ENCODE measurements around a stretch of chr16.

DNA sequence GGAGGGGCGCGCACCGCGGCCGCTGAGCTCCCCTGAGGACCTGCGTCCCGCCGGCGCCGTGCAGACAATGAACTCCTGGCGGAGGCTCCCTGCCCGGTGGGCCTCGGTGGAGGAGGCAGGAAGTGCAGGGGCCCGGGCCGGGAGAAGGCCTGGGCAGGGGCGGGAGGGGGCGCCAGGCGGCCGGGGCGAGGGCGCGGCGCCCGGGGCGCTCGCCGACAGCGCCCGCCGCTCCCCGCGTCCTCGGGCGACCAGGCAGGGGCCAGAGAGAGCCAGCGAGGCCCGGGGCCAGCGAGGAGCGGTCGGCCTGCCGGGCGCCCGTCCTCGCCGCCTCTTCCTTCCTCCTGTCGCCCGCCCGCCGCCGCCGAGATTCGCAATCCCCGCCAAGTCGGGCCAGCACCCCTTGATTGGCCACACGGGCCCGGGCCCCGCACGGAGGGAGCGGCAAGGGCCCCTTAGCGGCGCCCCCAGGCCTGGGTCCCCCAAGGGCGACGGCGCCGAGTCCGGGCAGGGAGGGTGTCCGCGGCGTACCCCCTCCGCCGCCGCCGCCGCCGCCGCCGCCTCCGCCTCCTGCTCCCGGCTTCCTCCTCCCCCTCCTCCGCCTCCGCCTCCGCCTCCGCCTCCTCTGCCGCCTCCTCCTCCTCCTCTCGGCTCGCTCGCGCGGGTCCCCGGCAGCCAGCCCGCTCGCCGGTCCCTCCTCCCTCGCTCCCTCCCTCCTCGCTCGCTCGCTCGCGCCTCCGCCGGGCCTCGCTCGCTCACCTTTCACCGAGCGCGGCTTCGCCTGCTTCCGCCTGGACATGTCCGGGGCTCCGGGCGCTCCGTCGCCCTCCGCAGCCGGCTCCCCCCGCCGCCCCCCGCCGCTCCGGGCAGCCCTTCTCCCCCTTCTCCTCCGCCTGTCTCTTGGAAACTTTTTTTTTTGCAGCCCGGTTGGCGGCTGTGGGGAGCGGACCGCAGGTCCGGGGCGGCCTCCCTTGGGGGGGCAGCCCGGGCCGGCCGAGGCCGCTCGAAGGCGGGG lies 627 bp downstream of the ZNF423 start:
- PRO-cap: bidirectional peak, plus-strand start at position 118 of the sequence, minus-strand start at position 69 of the sequence; bidirectional peak, plus-strand start at position 482 of the sequence, minus-strand start at position 553 of the sequence
- RAMPAGE, long total RNA, 4 experiments: start-site peak on the minus strand in 1 of 4 experiments, centred at position 883 of the sequence, 8 reads per replicate

DNA sequence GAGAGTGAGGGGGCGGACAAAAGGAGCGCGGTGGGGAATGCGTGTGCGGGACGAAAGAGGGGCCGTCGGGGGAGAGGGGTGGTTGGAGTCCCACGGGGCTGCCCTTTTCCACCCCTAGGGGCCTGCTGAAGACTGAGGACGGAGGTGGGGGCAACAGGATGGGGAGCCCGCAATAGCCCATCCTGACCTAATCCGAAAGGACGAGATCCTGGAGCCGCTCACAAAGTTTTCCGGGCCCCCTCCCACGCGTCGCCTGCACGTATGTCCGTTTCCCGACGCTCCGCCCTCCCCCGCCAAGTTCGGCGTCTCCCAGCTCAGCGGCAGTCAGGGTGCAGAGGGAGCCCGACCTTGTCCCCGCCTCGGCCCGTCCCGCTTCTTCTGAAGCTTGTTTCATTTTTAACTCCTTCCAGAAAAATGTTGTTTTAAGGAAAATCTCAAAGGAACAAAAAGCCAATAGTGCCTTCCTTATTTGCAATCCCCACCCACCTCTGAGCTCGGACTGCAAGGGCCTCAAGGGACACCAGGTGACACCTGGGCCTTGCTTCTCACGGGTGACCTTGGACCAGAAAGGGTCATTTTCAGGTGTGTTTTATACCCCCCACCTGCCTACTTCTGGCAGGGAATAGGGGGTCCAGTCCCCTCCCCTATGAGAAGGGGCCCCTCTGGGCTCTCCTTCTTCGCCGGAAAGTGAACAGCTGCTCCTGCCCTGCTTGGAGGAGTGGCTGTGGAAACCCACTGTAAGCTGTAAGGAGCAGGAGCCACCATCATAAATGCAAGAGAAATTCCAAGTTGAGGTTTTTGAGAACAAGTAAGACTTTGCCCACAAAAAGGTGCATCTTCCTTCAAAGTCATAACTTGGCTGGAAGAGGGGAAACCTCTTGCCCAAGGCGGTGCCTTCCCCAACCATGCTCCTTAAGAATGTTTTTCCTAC lies 3.4 kb upstream of the ZNF423 start:
- PRO-cap: bidirectional peak, plus-strand start at position 323 of the sequence, minus-strand start at position 232 of the sequence
- RAMPAGE, long total RNA, 4 experiments: no peak in any of the 4 experiments

- PRO-cap: no peak
- RAMPAGE, long total RNA, 4 experiments: no peak in any of the 4 experiments
These were observed 12.8 kb downstream of the HEATR3 start for GRCh38 chr16:50078549-50079026.

DNA sequence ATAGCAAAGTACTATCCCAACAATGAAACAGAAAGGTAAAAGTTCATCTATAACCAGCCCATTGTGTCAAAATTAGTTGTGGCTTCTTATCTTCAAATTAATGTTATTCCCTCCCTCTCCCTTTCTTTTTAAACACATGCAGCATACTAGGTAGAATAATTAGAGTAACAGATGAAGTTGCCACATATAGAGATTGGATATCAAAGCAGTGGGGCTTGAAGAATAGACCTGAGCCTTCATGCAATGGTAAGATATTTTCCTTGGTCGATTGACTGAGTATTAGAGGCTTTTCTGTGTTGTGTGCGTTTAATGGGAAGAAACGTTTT lies 41.6 kb upstream of the ADCY7 start:
- PRO-cap: no peak
- RAMPAGE, long total RNA, 4 experiments: no peak in any of the 4 experiments

- PRO-cap: no peak
- RAMPAGE, long total RNA, 4 experiments: start-site peak on the minus strand in 2 of 4 experiments, at chr16:50333579-50333796 at its widest, 42 to 65 reads per replicate
These were observed 35.4 kb downstream of the BRD7 start for GRCh38 chr16:50333381-50333864.

DNA sequence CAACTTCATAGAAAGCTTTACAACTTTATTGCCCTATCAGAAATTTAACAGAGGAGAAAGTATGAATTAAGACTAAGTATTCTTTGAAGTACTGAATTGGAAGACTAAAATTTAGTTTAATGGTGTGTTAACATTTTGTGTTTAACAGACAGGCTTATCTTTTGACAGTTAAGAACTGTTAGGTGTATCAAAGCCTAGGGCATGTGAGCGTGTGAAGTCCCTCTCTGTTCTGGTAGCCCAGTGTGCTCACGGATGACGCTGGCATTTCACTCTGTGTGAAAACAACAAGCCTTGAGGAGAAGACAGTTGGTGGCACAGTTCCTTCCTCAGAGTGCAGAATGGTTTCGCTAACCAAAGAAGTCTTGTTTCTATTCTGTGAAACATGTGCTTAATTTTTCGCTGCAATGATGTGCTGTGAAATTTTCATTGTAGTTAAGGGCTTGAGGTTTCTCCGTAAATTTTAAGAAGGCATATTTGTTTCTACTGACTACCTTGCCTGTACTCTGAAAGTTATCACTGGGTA lies 33.6 kb downstream of the BRD7 start:
- PRO-cap: no peak
- RAMPAGE, long total RNA, 4 experiments: no peak in any of the 4 experiments

GRCh38 chr16:50367956-50368563 lies 728 bp downstream of the BRD7 start:
- PRO-cap: unidirectional peak, plus-strand start at chr16:50368023; unidirectional peak, plus-strand start at chr16:50368050
- RAMPAGE, long total RNA, 4 experiments: start-site peak on the minus strand in 2 of 4 experiments, at chr16:50368222-50368279 at its widest, 39 to 102 reads per replicate

GRCh38 chr16:50547246-50548064 lies 741 bp upstream of the NKD1 start:
- PRO-cap: no peak
- RAMPAGE, long total RNA, 4 experiments: no peak in any of the 4 experiments

DNA sequence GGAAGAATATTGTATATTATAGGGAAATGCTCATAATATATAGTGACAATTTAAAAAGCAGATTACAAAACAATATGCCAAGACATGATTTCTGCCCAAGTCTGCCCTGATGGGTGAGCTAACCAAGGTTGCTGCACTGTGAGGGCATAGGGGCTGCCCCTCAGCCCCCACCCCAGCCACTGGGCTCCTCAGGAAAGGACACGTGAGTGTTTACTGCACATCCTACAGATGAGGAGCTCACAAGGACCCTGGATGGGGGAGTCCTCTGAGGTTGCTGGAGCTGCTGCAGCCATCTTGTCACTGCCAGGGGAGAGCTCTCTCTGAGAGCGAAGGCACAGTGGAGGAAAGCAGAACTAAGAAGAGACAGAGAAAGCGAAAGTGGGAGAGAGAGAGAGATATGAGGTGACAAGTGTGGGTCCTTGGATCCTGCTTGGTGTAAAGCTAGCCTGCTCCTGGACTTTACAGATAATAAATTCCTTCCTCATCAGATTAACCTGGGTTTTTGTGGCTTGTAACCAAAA lies 14.5 kb downstream of the SNX20 start:
- PRO-cap: no peak
- RAMPAGE, long total RNA, 4 experiments: no peak in any of the 4 experiments

DNA sequence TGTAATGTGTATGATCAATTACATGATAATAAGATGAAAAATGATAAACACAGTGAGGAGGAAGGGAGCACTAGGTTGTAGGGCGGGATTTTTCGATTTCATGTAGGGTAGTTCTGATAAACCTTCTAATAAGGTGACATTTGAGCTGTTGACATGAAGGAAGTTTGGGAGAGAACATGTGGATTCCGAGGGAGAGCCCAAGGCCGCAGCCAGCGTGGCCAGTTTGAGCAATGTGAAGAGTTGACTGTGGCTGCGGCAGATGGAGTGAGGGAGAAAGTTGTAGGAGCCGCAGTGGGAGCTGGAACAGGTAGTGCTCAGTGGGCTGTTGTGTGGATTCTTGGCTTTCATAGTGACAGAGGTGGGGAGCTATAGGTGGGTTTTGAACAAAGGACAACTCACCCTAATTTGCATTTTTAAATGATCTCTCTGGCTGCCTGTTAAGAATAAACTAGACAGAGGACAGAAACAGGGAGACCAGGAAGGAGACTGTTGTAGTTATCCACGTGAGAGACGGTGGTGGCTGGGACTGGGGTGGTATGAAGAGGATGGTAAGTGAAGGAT lies 16.3 kb downstream of the CYLD start:
- PRO-cap: no peak
- RAMPAGE, long total RNA, 4 experiments: no peak in any of the 4 experiments

DNA sequence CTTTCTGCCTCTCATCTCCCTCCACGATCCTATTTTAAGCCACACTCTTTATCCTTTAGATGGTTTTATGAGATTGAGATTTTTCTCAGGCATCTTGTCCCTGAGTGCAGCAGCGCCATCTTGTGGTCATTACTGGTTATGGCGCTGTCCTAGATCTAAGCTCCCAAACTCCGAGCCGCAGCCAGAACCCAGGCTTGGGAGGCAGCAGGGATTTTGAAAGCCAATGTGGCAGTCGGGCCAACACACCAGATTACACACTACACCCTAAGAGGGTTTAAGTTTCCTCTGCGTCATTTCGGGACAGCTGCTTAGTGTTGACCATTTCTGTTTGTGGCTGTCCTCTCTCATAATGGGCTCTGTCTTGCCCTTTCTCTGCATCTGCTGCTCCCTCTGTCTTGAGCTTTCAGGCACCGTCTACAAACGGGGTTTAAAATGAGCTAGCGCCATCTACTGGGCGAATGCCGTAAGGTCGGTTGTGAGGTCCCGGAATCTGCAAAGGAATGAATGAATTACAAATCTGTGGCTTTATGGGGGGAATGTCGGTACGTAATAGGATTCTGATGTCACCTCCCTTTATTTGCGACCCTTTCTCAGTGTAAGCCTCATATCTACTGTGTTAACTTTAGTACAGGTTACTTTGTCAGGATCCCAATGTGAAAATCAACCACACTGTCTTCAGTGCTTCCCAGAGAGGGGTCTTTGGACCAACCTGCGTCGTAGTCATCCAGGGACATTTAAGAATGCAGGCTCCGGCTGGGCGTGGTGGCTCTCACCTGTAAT lies 64.6 kb downstream of the CYLD start:
- PRO-cap: no peak
- RAMPAGE, long total RNA, 4 experiments: no peak in any of the 4 experiments

DNA sequence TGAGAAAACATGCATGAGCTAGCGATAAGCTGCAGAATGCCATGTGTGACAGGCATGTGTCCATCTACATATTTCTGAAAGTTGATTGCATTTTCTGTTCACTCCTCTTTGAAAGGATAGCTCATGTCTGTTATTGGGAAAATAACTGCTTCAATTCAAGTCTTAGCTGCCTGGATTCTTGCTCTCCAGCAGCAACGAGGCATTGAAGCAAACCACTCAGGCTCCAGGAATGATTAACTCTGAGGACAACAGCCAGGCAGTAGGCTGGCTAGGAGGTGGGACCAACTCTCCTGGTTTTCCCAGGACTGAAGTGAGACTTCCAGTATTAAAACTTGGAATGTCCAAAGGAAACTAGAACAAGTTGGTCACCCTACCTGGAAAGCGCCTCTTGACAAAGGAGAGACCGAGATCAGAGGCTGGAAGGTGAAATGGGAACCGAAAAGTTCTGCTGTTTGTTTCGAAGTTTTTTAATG lies 100.8 kb downstream of the SALL1 start:
- PRO-cap: no peak
- RAMPAGE, long total RNA, 4 experiments: no peak in any of the 4 experiments

DNA sequence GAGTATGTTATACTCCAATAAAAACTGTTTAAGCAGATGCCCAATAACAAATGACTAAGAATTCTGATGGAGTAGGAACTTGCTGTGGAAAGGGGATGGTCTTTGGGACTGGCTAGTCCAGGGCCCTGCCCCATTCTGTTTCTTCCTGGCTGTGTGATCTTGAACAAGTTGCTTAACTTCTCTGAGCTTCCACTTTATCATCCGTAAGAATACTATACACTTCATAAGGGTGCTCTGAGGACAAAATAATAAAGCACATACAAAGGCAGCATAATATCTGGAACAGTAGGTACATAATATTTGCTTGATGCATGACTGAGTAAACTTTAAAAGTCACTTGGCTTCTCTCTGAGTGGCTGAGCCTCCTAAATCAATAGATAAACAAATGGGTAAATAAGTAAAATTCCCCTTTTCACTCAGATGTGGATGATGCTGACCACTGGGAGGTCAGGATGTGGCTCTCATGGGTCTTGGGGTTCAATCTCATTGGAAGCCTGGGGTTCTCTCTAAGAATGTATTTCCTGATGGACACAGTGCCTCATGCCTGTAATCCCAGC lies 98.6 kb downstream of the SALL1 start:
- PRO-cap: no peak
- RAMPAGE, long total RNA, 4 experiments: no peak in any of the 4 experiments

GRCh38 chr16:51129211-51129589 lies 21.9 kb downstream of the SALL1 start:
- PRO-cap: no peak
- RAMPAGE, long total RNA, 4 experiments: no peak in any of the 4 experiments

GRCh38 chr16:51150951-51151181 lies 204 bp downstream of the SALL1 start:
- PRO-cap: no peak
- RAMPAGE, long total RNA, 4 experiments: no peak in any of the 4 experiments

- PRO-cap: no peak
- RAMPAGE, long total RNA, 4 experiments: no peak in any of the 4 experiments
These were observed 257.2 kb upstream of the SALL1 start for GRCh38 chr16:51408139-51408823.

GRCh38 chr16:51834169-51834592 lies 683.1 kb upstream of the SALL1 start:
- PRO-cap: no peak
- RAMPAGE, long total RNA, 4 experiments: no peak in any of the 4 experiments

DNA sequence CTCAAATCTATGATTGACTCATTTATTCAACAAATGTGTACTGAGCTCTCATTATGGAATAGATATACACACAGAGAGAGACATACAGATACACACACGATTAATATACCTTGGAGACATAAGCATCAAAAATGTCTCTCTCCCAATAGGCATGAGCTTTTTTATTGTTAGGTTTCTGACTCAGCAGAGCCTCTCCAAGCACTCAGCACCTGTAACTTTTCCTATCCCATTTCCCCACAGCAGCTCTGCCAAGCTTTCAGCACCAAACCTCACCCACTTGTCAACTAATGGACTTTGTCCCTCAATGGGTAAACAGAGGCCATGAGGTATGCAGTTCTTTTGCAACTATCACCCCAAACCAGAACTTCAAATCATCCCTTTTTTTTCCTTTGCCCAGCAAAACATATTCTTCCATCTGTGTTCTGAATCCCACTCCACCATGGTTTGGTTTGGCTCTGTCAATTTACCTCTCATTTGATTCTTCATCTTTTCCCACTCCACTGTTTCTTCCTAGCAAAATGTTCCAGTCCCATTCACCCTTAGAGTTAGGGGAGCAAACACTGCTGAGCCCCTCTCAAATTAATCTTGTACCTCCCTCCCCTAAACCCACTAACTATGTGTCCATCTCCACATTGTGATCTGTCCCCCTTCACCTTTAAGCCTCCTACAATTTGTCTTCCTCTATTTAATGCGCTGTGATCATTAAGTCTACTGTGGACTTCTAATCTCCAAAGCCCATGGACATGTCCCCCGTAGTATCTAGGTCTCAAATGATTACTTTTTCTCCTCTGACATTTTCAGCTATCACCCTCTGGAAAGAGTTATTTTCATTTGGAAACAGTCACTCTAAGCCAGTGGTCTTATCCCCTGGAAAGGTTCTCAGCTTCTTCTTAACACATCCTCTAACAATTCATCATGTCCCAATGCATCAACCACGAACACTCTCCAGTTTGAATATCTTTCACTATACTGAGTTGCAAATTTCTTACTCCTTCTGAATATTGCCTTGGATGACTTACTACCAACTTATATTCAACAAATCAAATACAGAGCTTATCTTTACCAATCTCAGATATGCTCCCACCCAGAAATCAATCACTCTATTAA lies 57.9 kb downstream of the TOX3 start:
- PRO-cap: no peak
- RAMPAGE, long total RNA, 4 experiments: no peak in any of the 4 experiments

DNA sequence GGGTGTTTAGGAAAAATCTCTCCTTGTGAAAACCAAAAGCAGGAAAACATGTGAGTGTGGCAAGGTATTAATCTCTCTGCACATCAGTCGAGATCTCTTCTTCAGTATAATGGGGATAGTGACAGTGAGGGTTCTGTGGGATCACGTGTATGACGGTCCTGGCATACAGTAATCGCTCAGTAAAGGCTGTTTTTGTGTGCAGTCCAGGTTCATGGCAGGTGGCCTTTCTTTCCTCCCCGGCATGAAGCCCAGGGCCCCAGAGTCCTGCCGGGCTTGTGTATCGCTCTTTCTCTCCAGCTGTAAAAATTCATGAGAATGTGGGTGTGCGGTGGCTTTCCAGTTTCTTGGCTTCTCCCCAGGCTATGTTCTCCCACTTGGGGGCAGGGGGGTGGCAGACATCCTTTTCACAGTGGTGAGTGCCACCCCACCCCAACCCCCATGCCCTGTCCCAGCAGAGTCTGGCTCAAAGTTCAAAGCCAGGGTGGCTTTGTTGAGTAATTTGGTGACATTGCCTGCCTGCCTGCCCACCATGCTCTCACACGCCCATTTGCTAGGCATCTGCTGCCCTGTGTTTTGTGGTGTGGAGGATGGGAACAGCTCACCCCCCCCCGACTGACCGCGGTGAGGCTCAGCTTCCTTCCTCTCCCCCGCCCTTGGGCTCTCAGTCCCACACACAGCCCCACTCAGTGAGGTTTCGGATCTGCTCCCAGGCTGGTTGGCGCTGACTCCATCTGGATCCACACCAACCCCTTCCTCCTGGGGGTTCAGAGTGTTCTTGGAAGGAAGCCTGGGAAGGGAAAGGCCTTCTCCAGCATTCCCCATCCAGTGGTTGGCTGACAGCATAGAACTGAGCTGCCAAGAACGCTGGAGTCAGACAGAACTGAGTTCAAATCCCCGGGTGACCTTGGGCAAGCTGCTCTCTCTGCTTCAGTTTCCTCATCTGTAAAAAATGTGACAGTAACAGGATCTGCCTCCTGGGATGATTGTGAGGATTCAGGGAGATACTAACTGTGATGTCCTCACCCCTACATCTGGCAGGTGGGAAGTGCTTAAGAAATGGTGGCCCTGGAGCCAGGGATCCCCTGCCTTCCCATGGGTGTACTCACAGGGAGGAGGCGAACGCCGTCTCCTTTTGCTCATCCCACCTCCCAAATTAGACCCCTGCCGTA lies 36.0 kb downstream of the CHD9 start:
- PRO-cap: no peak
- RAMPAGE, long total RNA, 4 experiments: no peak in any of the 4 experiments

DNA sequence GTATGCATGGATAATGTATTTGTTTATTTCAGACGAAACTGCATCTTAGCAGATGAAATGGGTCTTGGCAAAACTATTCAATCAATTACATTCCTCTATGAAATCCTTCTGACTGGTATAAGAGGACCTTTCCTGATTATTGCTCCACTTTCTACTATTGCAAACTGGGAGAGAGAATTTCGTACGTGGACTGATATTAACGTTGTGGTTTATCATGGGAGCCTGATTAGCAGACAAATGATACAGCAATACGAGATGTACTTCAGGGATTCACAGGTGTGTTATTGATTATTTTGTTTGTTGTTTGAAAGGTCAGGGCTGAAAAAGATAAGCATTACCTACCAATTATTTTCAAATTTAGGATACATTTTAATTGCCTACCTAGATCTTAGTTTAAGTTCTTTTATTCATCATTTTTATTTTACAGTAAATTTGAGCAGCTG lies 183.5 kb downstream of the CHD9 start:
- PRO-cap: no peak
- RAMPAGE, long total RNA, 4 experiments: no peak in any of the 4 experiments

All from suprapubic skin (tissue), 4 donors.